CMK (cell line): Measurements from ENCODE around the genes OR4K1 and RNASE12.

DNA sequence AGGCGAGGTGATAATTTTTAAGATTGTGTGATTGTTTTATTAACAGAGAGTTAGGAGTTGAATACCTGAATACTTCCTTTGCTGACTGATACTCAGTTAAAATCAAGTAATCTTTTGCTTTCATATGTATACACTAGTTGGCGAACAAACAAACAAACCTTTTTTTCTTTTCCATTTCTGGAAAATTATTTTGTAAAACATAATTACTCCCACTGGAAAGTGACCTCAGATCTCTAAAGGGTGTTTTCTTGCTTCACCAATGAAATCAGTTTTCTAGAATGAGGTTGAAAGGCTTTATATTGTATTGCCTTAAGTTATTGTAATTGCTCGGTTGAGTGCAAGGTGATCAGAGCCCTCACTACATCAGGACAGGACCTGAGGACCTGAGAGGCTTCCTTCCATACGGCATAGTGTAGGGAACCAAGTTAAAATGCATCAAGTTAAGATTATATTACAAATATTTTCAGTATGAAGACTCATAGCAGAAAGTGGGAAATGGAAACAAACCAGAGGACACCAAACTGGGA, at the start of gene OR4K1:
OR4K1 (plus strand) TSS at position 341 of the 527 bp plus-strand sequence.
- RRBS: no CpG with 5 or more reads among the region's 4 CpGs

DNA sequence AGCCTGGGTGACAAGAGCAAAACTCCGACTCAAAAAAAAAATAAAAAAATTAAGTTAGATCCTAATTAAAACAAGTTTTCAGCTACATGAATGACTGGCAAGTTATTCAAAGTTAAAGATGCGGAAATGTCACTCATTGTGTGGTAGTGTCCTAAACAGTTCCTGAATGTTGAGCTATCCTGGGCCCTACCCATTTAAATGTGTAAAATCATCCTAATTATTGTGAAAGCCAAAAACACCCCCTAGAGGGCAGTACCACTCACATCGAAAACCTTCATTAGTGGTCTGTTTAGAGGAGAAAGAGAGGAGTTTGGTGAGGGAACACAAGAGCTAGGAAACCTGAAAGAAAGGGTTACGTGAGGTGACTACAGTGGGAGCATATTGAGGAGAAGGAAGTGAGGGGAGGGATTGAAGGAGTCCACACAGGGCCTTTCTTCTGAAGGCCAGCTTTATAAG, 2.4 kb upstream of the TEP1 start:
- RRBS: no CpG with 5 or more reads among the region's 4 CpGs

DNA sequence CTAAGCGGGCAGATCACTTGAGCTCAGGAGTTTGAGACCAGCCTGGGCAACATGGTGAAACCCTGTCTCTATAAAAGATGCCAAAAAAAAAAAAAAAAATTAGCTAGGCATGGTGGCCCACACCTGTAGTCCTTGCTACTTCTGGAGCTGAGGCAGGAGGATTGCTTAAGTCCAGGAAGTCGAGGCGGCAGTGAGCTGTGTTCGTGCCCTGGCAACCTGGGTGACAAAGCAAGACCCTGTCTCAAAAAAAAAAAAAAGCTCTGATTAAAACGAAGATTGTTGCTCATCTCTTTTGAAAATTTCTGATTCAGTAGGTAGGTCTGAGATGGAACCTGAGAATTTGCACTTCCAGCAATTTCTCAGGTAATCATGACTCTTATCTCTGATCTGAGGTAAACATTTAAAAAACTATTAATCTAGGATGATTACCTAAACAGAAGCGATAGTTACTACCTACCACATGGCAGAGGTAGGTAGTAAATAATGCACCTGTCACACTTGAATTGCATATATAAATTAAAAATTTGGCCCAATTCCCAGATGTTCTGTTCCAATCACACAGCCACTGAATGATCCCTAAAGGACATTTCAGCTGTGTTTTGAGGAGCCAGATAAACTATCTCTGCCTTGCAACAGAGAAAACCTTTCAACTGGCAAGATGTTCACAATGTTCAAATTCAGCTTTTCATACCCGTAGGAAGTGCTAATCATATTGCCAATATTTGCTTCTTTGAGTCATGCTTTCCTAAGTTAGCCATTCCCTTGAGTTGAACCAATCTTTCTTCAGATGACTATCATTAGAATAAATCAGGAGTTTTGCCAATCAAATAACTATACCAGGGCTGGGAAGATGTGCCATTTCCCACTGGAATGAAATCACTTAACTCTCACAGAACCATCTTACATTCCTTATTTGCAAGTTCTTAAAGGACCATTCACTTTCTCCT, 4.2 kb upstream of the TEP1 start:
- RRBS: no CpG with 5 or more reads among the region's 7 CpGs

DNA sequence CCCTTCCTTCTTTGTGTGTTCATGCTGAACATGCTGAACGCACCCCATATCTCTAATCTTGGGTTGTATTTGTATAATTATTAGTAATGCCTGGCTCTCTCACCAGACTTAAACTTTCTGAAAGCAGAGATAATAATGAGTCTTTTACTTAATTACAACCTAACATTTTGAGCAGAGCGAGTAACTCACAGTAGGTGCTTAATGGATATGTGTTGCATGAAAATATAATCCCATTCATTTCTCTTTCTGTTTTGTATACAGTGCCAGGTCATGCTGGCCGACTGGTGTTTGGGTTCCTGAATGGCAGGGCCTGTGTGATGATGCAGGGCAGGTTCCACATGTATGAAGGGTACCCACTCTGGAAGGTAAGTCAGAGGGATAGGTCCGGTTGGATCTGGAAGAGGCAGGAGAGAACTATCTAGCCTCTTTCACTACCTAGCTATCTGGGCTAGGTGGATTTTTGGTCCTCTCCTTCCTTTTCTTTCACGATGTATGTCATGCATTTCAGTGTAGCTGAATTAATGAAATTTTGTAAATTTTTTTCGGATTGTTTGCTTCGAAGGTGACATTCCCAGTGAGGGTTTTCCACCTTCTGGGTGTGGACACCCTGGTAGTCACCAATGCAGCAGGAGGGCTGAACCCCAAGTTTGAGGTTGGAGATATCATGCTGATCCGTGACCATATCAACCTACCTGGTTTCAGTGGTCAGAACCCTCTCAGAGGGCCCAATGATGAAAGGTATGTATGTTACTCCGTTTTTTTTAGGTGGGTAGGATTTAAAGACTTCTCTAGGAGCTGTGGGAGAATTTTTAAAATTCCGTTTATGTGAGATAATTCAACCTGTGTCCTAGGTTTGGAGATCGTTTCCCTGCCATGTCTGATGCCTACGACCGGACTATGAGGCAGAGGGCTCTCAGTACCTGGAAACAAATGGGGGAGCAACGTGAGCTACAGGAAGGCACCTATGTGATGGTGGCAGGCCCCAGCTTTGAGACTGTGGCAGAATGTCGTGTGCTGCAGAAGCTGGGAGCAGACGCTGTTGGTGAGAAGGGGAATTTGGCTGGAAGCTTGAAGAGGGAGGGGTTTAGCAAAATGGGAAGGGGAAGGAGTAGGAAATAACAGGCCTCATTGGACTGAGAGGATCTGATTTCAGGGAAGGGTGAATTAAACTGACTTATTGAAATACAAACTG, 5.4 kb downstream of the PNP start:
- RRBS: no CpG with 5 or more reads among the region's 16 CpGs

GRCh38 chr14:20591222-20591803, at the start of gene RNASE12:
TSS of gene RNASE12 (minus strand) at chr14:20591376.
- RRBS: no CpG with 5 or more reads among the region's 9 CpGs

DNA sequence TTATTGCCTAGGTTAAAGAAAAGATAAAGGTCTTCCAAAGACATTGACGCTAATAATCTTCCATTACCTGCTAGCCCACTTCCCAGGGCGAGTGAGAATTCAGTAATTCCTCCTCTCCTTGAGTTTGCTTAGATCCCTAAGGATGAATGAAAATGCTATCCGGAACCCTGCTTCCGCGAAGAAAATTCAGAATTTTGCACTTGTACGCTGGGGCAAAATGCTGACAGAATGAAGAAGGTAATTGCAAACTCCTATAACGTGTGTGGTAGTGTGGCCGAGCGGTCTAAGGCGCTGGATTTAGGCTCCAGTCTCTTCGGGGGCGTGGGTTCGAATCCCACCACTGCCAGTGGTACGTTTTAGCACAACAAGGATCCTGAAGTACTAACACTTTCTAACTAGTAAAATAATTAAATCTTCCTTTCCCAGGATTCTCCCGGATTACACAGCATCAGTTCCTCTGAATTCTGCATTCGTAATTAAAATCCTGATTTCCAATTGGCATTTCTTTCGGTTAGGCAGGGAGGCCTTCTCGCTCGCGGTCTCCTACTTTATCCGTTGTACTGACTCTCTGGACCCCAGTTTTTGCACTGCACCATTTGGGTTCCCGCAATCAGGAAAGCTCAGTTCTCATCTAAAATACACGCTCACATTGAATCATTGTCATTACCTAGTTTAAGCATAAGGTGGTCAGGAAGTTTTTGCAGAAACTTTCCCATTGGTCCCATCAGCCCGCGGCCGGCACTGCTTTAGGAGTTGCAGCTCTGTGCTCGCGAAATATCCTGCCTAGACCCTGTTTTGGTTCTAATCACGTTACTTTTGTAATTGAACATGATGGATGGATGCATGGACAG, 16.2 kb downstream of the OR6S1 start:
- RRBS: no CpG with 5 or more reads among the region's 29 CpGs

DNA sequence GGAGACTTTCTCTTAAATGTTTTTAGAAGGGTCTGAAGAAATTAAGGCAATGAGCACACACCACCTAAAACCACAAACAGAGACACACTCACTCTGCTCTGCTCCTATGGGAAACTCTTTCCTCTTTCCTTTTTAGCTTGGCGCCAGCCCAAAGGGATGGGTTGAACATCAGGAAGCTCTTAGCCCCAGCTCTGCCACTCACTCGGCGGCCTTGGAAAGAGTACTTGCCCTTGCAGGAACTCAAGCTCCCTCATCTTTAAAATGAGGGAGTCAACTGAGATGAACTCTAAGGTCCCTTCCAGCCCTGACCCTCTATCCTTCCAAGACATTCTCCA, 1.1 kb upstream of the RNASE8 start:
- RRBS: no CpG with 5 or more reads among the region's 3 CpGs

- RRBS: no CpG with 5 or more reads among the region's 8 CpGs
These were observed 858 bp downstream of the TMEM253 start for GRCh38 chr14:21101512-21102336.

- RRBS: no CpG with 5 or more reads among the region's 2 CpGs
These were observed 49.3 kb upstream of the OR5AU1 start for GRCh38 chr14:21205077-21205624.

DNA sequence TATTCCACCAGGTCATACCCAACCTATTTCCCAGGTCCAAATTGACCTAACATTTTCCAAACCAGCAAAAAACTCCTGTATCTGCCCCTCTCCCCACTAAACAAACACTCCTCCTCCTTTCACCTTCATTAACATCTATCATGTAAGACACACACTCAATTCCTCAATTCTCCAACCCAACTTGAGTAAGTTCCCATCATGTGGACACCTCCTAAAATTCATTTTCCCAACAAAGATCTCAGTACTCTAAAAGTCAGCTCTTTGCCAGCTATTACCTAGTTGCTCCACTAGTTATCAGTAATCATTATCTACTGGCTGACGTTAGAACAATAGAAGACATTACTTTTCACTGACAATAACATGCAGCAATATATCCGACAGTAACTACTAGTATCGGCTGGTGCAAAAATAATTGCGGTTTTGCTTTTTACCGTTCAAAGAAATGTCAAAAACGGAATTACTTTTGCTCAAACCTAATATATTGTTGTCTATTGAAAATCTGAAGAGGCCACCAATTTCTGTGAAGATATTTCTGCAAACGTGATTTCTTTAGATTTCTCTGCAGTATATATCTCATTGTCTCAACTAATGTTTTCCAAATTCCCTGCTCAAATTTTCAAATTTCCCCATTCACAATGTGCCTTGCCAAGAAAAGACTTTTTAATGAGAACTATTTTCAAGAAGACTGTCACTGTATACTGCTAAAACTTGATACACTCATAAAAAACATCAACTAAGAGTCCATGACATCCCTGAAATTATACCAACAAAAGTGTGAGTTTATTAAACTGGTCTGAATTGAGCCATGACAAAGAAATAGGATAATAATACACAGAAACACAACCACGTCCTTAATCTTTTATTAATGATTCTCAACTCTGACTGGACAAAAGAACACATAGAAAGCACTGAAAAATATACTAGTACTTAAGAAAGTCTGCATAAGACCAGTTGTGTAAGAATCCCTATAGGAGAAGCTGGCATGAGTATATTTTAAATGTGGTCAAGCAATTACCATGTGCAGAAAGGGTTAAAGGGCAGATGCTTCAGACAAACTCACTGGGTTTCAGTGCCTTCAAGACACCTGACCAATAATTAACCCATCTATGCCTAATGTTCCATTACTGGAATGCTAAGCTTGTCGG, 41.8 kb downstream of the HNRNPC start:
- RRBS: no CpG with 5 or more reads among the region's 9 CpGs

DNA sequence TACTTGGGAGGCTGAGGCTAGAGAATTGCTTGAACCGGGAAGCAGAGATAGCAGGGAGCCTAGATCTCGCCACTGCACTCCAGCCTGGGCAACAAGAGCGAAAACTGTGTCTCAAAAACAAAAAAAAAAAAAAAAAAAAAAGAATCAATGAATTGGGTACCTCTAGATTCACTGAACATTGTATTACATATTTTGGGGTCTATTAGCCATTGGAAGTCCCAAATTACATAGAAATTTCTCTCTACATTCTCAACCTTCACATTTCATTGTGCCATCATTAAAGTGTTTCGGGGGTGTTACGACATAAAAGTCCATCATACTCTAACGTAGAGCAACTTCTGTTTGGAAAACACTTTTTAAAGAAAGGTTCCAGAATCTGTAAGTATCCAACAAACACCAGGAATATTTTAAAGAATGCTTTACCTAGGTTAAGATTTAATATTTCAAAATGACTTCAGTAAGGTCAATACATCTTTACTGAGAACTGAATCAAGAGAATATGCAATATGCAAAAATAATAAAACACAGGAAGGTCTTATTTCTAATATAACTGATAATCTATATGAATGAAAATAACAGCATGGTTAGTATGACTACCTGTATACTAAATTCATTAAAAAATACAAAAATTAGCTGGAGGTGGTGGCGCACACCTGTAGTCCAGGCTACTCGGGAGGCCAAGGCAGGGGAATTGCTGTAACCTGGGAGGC, 19.6 kb downstream of the HNRNPC start:
- RRBS: no CpG with 5 or more reads among the region's 8 CpGs

GRCh38 chr14:21263001-21264195, 5.8 kb downstream of the HNRNPC start:
- RRBS: no CpG with 5 or more reads among the region's 12 CpGs

- RRBS: no CpG with 5 or more reads among the region's 7 CpGs
These were observed 770 bp upstream of the HNRNPC start for GRCh38 chr14:21269991-21270433.

DNA sequence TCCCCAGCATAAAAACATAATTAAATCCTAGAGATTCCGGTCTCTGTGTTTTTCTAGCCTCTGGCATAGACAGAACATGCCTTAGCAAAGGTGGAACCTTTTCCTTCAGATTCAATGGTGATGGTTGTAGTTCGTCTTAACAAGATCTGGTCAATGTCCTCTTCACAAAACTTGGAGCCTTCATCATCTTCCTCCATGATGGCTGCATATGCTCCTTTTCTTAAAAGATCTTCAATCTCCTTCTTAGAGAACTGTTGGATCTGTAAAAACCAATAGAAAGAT, 18.0 kb upstream of the SUPT16H start:
- RRBS: no CpG with 5 or more reads among the region's 2 CpGs

DNA sequence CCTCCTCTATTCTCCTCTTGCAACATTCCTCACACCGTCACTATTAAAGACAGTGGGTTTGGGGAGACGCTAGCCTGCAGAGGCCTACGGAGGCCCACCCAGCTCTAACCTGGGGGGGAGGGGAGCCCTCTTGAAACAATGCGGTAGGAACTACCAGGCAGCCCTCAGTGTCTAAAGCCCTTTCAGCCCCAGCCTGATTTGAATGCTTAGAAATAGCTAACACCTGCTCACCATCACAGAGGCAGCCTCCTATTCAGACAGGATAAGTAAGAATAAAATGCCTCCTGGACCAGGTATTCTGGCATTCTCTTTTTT, 898 bp upstream of the SALL2 start:
- RRBS: no CpG with 5 or more reads among the region's 4 CpGs

- RRBS: no CpG with 5 or more reads among the region's 6 CpGs
These were observed 75.8 kb upstream of the OR4E1 start for GRCh38 chr14:21749243-21749945.

DNA sequence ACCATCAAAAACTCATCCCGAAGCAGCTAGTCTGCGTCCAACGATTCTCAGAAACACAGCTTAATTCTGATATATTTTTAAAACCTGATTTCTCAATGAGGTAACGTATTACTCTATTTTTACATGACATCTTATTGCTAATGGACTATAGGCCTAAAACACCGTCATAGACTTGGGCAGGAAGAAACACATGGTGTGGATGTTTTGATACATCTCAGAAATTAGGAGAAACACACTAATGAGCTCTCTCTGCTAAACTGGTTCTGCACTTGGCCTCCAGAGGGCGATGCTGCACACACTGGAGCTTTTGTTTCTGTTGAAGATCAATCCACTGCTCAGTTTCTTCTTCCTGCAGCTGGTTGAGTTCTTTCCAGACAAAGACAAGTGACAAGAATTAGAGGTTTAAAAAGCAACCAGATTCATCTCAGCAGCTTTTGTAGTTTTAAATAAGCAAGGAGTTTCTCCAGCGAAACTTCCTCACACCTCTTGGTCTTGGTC, 178.4 kb upstream of the OR4E1 start:
- RRBS: no CpG with 5 or more reads among the region's 7 CpGs

GRCh38 chr14:21978315-21978768, 304.7 kb upstream of the OR4E1 start:
- RRBS: no CpG with 5 or more reads among the region's 9 CpGs

- RRBS: no CpG with 5 or more reads among the region's 2 CpGs
These were observed 317.6 kb upstream of the OR4E1 start for GRCh38 chr14:21991190-21991569.